Vermiform appendix (tissue), 1 donor: ENCODE results near the genes CFAP299, HNRNPDL, ENOPH1, THAP9 and COPS4.

GRCh38 chr4:80335311-80336247 is at the start of gene CFAP299:
CFAP299 (plus strand) TSS chr4:80335730.
- PRO-cap: no peak

DNA sequence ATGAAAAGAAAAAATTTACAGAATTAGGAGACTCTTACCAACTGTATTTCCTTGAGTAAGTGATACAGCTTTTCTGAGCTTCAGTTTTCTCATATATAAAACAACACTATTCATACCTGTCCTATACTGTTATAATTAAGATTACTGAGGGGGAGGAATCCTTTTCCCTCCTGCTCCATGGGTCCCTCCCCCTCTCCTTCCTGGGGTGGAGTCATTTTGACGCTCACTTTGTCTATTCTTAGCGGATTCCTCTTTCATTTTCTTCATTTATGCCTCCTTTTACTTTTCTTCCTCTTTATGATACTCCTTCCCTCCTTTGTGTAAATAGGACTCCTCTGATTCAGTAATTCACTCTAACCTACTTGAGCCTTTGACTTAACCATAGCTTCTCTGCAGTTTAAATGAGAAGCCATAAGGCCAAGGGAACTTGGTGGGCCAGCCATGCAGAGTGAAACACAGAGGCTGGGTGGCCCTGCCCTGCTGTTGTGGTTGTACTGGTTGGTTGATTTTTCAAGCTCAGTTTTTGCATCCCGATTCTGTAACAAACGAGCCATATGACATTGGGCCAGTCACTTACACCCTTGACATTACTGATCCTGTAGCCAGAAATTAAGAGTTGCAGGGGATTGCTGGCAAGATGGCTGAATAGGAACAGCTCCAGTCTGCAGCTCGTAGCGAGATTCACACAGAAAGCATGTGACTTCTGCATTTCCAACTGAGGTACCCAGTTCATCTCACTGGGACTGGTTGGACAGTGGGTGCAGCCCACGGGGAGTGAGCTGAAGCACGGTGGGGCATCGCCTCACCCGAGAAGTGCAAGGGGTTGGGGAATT is 1.3 kb upstream of the RASGEF1B start:
- PRO-cap: unidirectional peak, minus-strand start at position 450 of the sequence

DNA sequence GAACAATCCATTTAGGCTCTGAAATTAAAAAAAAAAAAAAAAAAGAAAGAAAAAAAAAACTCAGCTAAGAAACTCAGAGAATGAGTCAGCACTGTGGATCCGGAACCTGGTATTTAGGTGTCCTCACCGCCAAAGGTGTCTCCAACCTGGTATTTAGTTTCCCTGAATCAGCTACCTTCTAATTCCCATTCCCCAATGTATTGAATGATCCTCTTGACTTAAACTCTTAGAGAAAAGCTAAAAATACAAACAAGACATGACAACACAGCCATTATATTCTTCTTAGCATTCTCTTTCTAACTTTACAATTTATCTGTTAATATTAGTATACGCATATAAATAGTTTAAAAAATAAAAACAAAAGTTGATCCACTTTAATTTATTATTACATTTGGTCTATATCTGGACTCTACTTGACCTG is 150.4 kb upstream of the RASGEF1B start:
- PRO-cap: no peak

DNA sequence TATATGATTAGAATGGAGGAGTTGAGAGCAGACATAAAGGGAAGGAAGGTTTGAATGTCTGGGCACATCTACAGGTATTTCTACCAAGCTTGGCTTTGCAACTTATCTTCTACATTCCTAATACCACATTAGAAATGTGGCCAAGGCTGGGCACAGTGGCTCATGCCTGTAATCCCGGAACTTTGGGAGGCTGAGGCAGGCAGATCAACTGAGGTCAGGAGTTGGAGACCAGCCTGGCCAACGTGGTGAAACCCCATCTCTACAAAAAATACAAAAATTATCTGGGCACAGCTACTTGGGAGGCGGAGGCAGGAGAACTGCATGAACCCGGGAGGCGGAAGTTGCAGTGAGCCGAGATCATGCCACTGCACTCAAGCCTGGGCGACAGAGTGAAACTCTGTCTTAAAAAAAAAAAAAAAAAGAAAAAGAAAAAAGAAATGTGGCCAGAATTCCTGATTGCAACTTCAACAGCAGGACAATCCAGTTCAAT is 196.6 kb upstream of the RASGEF1B start:
- PRO-cap: no peak

GRCh38 chr4:82356326-82357019 is 17.3 kb downstream of the HNRNPD start:
- PRO-cap: no peak

DNA sequence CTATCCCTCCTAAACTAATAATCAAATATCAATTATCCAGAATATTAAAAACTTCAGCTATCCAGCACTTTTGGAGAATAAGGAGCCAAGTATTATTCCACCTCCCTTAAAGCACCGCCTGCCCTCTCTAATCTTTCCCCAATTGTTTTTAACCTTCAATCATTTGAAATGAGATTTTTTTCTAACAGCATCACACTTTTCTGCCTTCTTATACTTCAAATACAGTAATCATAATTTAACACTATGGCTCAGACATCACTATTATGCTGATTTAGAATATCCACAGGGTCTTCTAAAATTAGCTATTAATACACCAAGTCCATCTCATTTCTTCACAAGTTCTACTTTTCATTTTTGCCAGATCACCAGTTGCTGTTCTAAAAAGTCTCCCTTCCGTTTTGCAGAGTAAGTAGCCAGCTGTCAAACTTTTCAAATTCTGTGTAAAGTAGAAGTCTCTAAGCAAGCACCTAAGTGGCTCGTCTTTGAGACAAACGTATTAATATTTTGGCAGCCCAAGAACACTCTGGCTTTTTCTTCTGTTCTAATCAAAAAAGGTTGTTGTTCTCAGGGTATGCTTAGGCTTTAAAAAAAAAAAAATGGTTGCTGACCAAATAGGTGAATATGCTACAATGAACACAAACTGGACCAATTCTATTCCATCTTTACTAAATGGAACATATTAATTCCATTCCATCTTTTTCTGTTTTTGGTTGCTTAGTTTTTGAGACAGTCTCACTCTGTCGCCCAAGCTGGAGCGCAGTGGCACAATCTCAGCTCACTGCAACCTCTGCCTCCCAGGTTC is 11.7 kb downstream of the HNRNPD start:
- PRO-cap: no peak

GRCh38 chr4:82362702-82363085 is 11.1 kb downstream of the HNRNPD start:
- PRO-cap: no peak

GRCh38 chr4:82380257-82380852 is 6.6 kb upstream of the HNRNPD start:
- PRO-cap: no peak

DNA sequence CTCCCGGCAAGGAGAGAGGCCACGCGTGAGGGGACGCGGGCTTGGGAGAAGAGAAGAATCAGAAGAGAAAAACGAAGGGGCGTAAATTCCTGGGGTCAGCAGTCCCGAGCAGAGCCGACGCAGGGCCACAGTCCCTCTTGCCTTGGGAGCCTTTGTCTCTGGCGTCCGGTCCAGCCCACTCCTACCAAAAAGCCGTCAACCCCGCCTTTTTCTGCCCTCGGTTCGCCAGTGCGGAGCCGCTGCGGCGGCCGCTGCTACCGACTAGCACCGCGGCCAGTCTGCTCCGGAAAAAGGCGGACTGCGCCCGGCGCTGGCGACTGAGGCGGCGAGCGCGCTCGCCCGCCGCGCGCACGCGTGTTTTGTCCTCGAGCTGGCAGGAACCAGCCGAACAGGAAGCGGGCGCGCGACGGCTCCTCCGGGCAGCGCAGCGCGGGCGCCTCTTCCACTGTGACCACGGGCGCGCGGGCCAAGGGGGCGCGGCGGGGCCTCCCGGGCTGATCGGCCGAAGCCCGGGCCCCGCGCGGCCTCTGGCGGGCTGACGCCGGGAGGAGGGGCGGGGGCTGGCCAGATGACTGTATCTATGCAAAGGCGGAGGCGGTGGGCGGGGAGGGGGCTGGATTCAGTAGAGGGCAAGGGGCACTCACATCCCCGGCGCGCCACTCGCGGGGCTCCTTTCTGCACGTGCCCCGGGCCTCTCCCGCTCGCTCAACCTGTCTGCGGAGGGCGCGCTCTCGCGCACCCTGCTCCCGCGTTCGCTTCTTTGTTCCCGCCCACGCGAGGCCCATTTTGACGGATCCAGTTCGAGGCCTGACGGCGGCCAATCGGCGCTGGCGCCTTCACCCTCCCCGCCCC is at the start of gene HNRNPDL:
HNRNPDL (minus strand) TSS at position 765 of the 852 bp plus-strand sequence.
- PRO-cap: unidirectional peak, plus-strand start at position 101 of the sequence; bidirectional peak, plus-strand start at position 394 of the sequence, minus-strand start at position 285 of the sequence; bidirectional peak, plus-strand start outside the sequence, minus-strand start at position 754 of the sequence

- PRO-cap: bidirectional peak, plus-strand start at chr4:82430590, minus-strand start at chr4:82430451; bidirectional peak, plus-strand start at chr4:82430814, minus-strand start at chr4:82430720
Measured at GRCh38 chr4:82430550-82430907, at the start of gene ENOPH1. ENOPH1 (plus strand) TSS chr4:82430590.

DNA sequence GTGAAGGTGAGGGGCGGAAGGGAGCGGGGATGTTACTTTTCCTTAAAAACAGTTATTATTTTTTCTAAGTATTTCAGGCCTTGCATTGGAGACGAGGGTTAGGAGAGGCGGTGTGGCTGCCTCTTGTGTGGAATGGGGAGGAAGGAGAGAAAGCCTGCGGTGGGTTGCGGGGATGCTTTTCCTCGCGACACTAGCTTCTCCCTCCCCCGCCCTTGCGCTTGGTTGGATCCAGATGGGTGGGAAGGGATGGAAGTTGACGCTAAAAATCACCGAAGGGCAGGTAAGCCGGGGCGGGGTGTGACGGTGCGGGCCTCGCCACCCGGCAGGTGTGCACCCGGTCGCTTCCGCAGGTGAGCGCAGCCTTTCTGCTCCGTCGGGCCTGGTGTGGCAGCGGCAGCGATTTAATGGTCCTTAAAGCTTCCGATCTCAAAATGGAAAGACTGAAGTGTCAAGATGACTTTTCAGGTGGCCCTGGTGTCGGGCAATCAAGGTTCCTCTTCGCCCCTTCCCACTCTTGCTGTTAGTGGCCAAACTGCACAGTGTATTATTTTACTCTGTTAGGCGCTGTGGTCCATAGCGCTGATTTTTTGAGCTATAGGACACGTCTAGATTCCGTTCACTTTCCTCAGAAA is 634 bp downstream of the ENOPH1 start:
- PRO-cap: no peak

- PRO-cap: no peak
Measured at GRCh38 chr4:82782404-82783082, 16.1 kb downstream of the SCD5 start.

- PRO-cap: no peak
Measured at GRCh38 chr4:82797711-82798185, 848 bp downstream of the SCD5 start.

GRCh38 chr4:82900589-82901526 is at the start of gene THAP9:
THAP9 (plus strand) TSS chr4:82900735.
- PRO-cap: bidirectional peak, plus-strand start at chr4:82901119, minus-strand start at chr4:82900939; bidirectional peak, plus-strand start at chr4:82901361, minus-strand start at chr4:82901330

DNA sequence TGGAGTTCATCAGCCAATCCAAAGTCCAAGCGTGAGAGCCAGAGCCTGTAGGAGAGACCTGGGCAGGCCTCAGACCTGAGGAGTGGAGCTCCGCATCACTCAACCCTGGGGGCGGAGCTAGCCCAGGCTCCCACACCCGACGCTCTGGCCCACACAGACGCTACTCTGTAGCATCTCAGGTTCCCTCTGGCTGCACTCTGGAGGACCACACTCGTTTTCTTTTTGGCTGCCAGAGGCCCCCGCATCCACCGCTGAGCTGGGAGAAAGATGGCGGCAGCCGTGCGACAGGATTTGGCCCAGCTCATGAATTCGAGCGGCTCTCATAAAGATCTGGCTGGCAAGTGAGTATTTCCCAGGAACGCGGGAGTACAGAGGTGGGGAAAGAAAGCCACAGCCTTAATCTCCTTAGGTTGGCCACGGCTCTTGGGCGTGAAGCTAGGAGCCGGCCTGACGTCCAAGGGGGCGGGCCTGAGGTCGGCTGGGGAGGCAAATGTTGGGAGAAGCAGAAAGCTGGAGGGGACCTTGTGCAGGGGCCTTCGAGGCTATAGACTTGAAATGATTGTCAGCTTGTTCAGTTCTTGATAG is at the start of gene COPS4:
COPS4 (plus strand) TSS at position 226 of the 585 bp plus-strand sequence.
- PRO-cap: bidirectional peak, plus-strand start at position 214 of the sequence, minus-strand start outside the sequence

DNA sequence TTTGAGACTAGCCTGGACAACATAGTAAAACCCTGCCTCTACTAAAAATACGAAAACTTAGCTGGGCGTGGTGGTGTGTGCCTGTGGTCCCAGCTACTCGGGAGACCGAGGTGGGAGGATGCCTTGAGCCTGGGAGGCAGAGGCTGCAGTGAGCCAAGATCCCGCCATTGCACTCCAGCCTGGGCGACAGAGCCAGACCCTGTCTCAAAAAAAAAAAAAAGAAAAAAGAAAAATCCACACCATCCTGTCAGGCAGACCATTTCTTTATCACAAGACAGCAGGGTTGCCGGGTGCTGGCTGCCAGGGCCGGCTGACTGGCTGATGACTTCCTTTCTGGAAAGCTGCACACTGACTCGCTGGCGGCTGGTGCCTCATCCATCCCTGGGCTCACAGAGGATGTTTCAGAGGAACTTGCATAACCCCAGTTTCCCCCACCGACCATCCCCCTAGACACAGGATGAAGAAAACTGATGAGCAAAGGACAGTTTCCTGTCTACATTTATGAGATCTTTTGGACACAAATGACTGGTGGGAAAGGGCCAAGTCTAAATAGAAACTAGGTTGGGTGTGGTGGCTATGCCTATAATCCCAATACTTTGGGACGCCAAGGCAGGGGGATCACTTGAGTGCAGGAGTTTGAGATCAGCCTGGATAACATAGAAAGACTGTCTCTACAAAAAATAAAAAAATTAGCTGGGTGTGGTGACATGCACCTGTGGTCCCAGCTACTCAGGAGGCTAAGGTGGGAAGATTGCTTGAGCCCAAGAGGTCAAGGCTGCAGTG is 14.1 kb downstream of the HPSE start:
- PRO-cap: no peak

GRCh38 chr4:83361664-83362201 is 27.1 kb upstream of the HPSE start:
- PRO-cap: no peak

DNA sequence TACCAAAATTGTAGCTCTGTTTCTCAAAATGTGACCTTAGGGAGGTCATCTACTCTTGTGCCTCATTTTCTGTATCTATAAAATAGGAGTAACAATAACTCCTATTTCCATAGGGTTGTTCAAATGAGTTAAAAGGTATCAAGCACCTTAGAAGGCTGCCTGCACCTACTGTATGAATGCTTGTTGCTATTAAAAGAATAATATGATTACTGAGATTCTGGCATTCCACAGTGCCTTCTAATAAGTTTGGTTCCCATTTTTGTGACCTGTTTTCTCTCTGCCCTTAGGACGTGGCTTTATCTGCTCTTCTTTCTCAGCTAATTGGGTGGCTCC is 1.9 kb downstream of the GPAT3 start:
- PRO-cap: no peak

- PRO-cap: no peak
Measured at GRCh38 chr4:83538297-83539263, 2.7 kb downstream of the GPAT3 start.

DNA sequence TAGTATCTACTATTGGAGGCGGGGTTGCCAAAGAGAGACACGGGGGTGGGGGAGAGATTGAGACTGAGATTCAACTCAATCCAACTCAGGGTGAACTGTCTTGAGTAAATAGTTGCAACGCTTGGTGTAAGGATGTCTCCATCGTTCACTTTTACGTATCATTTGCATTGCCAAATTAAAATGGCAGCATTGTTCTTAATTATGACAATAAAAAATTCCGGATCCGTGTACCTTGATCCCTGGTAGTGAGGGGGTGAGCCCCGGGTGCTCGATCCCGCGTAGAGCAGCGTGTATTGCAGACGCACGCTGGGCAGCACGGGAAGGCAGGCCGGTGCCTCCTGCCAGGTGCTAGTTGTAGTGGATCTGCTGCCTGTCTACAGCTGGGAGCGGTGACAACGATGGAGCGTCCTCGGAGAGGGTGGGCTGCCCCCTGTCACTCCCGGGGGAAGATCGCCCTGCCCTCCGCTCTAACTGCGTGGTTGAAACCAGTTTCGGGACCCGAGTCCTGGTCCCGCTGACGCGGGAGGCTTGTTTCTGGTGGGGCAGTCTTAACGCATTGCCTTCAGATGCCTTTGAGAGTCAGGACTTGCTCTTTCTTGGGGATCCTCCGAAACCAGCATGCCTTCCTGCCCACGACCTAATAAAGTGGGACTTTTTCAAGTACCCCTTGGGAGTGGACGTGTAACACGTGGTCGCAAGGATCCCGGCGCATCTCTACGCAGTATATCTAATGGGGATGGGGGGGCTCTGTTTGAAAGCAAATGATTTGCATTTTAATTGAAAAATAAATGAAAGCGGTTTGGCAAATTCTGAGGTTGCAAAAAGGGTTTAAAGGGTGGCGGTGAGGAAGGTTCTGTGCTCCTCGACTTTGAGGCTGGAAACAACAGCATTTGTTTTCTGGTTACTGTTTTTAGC is 2.7 kb upstream of the NKX6-1 start:
- PRO-cap: no peak